Esophagus squamous epithelium (tissue), 4 donors: ENCODE data around the genes FRMD7, PABIR3 and ETDB.

GRCh38 chrX:130267338-130267826 is 1.3 kb downstream of the ZNF280C start:
- PRO-cap = no peak
- RAMPAGE, long total RNA, 4 experiments = no peak in any of the 4 experiments

DNA sequence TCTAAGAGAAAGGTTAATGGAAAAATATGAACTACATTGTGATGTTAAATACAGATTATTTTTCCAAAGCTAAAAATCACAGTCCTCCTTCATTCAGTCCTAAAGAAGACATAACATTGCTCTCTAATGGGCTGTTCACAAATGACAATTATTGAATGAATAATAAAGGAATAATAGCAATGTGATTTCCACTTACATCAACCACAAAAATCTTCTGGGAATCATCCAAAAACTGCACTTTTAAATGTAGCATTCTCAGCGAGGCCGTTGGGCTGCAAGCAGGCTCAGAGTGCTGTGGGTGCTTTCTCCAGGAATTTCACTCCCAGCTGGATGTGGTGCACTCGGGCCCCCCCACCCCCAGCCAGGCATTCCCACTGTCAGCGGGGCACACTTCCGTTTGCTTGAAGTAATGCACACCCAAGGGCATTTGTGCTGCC is at the start of gene FRMD7:
Gene FRMD7, minus strand, starts transcription at position 429 of the 437 bp plus-strand sequence.
- PRO-cap = no peak
- RAMPAGE, long total RNA, 4 experiments = no peak in any of the 4 experiments

- PRO-cap = no peak
- RAMPAGE, long total RNA, 4 experiments = no peak in any of the 4 experiments
Observed at GRCh38 chrX:132413511-132414016, 75.3 kb downstream of the MBNL3 start.

DNA sequence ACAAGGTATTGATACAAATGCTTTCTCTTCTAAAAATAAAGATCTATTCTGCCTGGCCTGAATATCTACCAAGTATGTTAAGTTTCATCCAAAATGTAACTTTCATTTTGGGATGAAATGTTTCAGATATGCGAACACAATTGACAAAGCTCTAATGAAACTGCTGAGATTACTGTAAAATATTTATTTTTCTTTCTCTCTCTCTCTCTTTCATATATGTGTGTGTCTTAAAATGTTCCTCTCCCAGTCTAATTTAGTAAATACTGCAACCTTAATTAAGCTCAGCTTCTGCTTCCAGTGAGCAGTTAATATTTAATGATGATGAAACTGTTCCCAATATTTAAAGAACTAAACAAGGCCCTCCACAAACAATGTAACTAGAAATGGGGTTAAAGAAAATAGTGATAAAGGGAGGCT is 71.9 kb downstream of the MBNL3 start:
- PRO-cap = no peak
- RAMPAGE, long total RNA, 4 experiments = no peak in any of the 4 experiments

DNA sequence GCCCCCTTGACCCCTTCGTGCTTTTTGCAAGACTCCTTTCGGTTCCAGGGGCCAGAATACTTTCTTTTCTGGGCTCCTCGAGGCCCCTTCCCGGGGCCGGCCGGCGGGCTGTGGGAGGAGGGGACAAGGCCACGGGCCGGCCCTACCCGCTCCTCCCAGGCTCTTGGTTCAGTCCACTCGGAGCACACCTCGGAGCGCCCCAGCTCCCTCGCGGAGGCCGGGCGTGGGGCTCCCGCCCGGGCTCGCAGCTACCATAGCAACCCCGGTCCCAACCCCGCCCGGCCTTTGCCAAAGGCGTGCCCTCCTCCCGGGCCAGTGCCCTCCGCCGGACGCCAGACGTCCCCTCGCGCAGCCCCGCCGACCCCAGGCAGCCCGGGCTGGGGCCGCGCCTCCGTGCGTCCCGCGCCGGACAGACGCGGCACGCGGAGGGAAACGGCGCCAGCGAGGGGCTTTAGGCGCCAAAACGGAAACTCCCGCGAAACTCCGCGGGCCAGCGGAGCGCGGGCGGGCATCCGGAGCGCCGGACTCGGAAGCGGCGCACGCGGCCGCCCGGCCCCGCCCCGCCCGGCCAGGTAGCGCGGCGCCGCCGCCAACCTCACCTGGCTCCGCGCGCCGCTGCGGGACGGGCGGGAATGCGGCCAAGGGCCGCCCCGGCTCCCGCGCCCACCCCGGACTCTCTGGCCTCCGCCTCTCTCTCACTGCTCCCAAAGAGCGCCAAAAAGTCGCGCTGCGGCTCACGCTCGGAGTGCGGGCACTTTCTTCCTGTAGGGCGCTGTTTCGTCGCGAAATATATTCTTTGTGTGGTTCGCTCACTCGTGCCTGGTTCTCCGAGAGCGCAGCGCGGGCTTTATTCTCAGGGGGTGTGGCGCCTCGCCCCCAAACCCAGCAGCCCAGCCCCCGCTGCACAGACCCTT is 634 bp upstream of the MBNL3 start:
- PRO-cap = bidirectional peak, plus-strand start at position 171 of the sequence, minus-strand start at position 225 of the sequence; bidirectional peak, plus-strand start at position 790 of the sequence, minus-strand start at position 791 of the sequence
- RAMPAGE, long total RNA, 4 experiments = start-site peak on the minus strand in 3 of 4 experiments, centred at positions 712 to 773 of the sequence, 22 to 41 reads per replicate

DNA sequence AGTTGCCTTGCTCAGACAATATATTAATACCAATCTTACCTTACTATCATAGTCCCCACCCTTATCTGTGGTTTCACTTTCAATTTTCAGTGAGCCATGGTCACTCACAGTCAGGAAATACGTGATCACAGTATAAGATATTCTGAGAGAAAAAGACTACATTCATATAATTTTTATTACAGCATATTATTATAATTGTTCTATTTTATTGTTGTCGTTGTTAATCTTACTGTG is 102.4 kb downstream of the HS6ST2 start:
- PRO-cap = no peak
- RAMPAGE, long total RNA, 4 experiments = no peak in any of the 4 experiments

GRCh38 chrX:133440722-133441250 is 25.5 kb upstream of the GPC4 start:
- PRO-cap = no peak
- RAMPAGE, long total RNA, 4 experiments = no peak in any of the 4 experiments

DNA sequence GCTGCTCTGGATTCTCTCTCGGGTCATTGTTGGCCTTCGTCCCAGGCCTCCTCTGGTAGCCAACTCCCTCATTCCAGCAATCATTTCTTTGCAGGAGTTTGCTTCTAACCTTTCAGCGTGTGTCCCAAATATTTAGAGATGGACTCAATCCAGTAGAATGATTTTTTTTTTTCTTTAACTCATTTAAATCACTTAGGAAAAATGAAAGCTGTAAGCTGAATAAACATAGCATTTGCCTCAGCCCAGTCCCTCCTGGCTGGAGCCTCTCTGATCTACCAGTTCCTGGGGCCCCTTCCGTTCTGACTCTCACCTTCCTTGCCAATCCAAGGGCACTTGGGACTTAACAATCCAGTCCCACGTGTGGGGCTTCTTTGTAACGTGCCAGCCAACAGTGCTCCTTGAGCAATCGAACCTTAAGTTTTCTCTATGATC is 80.3 kb upstream of the GPC4 start:
- PRO-cap = no peak
- RAMPAGE, long total RNA, 4 experiments = no peak in any of the 4 experiments

DNA sequence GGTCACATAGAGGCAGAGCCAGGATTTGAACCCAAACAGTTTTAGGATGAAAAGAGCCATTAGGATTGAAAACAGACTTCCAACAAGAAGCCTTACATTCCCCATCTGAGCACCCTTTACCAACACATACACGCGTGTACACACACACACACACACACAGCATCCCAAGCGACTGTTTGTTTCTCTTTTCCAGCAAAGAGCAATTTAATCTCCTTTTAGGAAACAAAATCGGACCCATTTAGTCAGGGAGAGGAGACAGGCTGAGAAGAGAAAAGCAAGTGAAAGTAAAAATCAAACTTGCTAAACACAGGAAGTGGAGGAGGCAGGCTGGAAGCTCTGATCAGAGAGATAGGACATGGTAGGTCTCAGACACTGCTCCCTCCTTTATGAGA is 62.4 kb downstream of the GPC3 start:
- PRO-cap = no peak
- RAMPAGE, long total RNA, 4 experiments = no peak in any of the 4 experiments

GRCh38 chrX:134169430-134169781 is 67.6 kb upstream of the CCDC160 start:
- PRO-cap = no peak
- RAMPAGE, long total RNA, 4 experiments = no peak in any of the 4 experiments

- PRO-cap = no peak
- RAMPAGE, long total RNA, 4 experiments = no peak in any of the 4 experiments
Observed at GRCh38 chrX:134603872-134604367, 54.4 kb downstream of the PLAC1 start.

GRCh38 chrX:134770668-134771686 is 26.0 kb downstream of the PABIR2 start:
- PRO-cap = no peak
- RAMPAGE, long total RNA, 4 experiments = no peak in any of the 4 experiments

DNA sequence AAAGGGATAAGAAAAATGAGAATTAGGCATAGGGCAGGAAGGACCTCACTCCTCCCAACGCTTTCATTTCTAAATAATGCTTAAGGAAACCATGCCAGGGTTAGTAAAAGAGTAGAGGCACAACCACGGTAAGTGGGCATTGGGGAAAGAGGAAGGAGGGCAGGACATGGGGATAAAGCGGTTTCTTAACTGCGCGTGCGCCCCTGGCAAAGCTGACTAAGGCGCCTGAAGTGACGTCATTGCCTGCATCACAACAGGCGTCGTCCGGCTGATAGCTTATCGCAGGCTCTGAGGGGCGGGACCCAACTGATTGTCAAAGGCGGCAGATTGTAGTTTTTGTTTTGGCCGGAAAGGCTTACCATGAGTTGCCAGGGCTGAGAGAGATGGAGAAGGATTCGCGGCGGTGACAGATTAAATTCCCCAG is at the start of gene PABIR3:
Gene PABIR3, plus strand, starts transcription at position 339 of the 424 bp plus-strand sequence.
- PRO-cap = bidirectional peak, plus-strand start at position 339 of the sequence, minus-strand start at position 187 of the sequence
- RAMPAGE, long total RNA, 4 experiments = start-site peak on the plus strand in 3 of 4 experiments, centred at positions 295 to 327 of the sequence, 9 to 40 reads per replicate

GRCh38 chrX:134881237-134881618 is 33.8 kb downstream of the MOSPD1 start:
- PRO-cap = no peak
- RAMPAGE, long total RNA, 4 experiments = no peak in any of the 4 experiments

DNA sequence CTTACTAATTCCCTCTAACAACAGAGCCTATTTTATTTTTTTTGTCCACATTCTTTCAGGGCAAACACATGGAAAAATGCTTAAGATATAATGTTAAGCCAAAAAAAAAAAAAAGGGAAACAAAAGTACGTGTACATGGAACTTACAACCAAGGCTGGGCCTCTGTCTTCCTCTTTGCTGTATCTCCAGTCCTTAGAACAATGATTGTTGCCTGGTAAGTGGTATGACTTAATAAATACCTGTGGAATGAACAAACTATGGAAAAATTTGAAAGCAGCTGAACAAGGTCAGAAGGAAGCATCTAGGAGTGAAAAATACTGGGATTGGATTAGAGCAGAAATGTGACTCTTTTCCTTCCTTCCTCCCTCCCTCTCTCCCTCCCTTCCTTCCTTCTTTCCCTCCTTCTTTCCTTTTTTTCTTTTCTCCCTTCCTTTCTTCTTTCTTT is 21.5 kb upstream of the MOSPD1 start:
- PRO-cap = no peak
- RAMPAGE, long total RNA, 4 experiments = no peak in any of the 4 experiments

DNA sequence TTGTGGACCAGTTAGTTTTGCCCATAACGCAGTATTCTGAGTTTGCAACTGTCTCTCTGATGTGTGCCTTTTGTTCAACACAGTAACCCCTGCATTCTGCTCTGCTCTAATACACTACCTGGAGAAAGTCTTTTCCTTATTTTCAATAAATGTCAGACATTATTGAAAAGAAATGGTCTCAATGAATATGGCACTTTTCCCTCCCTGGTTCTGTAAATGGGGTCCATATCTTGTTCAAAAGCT is 1.1 kb downstream of the RTL8C start:
- PRO-cap = no peak
- RAMPAGE, long total RNA, 4 experiments = start-site peak on the minus strand in 1 of 4 experiments, centred at position 102 of the sequence, 6 reads per replicate

- PRO-cap = no peak
- RAMPAGE, long total RNA, 4 experiments = no peak in any of the 4 experiments
Observed at GRCh38 chrX:135120382-135120738, at the start of gene ETDB. TSS of gene ETDB (minus strand) at chrX:135120526.

DNA sequence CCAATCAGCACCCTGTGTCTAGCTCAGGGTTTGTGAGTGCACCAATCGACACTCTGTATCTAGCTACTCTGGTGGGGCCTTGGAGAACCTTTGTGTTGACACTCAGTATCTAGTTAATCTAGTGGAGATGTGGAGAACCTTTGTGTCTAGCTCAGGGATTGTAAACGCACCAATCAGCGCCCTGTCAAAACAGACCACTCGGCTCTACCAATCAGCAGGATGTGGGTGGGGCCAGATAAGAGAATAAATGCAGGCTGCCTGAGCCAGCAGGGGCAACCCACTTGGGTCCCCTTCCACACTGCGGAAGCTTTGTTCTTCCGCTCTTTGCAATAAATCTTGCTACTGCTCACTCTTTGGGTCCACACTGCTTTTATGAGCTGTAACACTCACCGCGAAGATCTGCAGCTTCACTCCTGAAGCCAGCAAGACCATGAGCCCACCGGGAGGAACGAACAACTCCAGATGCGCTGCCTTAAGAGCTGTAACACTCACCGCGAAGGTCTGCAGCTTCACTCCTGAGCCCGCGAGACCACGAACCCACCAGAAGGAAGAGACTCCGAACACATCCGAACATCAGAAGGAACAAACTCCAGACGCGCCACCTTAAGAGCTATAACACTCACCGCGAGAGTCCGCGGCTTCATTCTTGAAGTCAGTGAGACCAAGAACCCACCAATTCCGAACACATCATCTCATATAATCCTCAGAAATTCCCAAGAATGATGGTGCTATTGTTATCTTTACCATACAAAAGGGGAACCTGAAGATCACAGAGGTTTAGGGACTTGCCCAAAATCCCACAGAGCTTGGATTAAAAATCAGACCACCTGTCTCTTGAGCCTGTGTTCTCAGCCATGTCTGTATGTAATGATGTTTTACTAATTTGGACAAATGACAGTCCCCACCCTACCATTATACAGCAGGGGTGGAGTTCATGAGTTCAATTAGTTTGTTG is 17.3 kb downstream of the ETDC start:
- PRO-cap = no peak
- RAMPAGE, long total RNA, 4 experiments = no peak in any of the 4 experiments

DNA sequence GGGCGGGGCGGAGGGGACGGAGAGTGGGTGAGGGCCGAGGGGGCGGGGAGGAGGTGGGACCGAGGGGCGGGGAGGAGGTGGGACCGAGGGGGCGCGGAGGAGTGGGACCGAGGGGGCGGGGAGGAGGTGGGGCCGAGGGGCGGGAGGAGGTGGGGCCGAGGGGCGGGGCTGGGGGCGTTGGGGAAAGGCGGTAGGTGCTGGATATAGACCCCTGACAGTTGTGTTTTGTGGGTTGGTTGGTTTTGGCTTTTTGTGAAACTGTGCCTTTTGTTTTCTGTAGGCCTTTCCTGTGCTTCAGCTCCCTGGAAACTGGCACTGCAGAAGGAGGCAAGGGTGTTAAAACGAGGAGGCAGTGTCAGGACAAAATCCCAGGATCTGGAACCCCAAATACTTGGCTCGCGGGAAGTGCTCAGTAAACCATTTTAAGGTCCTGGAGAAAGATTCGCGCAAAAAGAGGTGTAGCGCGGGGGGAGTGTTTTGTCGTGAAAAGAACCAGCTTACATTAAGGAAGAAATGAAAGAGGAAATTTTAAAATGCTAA is 639 bp upstream of the MMGT1 start:
- PRO-cap = no peak
- RAMPAGE, long total RNA, 4 experiments = no peak in any of the 4 experiments

- PRO-cap = unidirectional peak, minus-strand start at chrX:136126464
- RAMPAGE, long total RNA, 4 experiments = no peak in any of the 4 experiments
Observed at GRCh38 chrX:136126165-136127072, 70.4 kb upstream of the FHL1 start.